Non-pigmented ciliary epithelial cell (primary cell): ENCODE results near the genes GRAMD2B and PRRC1.

- RRBS: no CpG with 5 or more reads among the region's 2 CpGs
Observed at GRCh38 chr5:124677263-124677477, 69.3 kb downstream of the ZNF608 start.

GRCh38 chr5:124677743-124678305, 68.6 kb downstream of the ZNF608 start:
- RRBS: no CpG with 5 or more reads among the region's 4 CpGs

GRCh38 chr5:124806299-124806934, 60.0 kb upstream of the ZNF608 start:
- RRBS: no CpG with 5 or more reads among the region's 10 CpGs

- RRBS: no CpG with 5 or more reads among the region's 3 CpGs
Observed at GRCh38 chr5:124871178-124871550, 124.7 kb upstream of the ZNF608 start.

DNA sequence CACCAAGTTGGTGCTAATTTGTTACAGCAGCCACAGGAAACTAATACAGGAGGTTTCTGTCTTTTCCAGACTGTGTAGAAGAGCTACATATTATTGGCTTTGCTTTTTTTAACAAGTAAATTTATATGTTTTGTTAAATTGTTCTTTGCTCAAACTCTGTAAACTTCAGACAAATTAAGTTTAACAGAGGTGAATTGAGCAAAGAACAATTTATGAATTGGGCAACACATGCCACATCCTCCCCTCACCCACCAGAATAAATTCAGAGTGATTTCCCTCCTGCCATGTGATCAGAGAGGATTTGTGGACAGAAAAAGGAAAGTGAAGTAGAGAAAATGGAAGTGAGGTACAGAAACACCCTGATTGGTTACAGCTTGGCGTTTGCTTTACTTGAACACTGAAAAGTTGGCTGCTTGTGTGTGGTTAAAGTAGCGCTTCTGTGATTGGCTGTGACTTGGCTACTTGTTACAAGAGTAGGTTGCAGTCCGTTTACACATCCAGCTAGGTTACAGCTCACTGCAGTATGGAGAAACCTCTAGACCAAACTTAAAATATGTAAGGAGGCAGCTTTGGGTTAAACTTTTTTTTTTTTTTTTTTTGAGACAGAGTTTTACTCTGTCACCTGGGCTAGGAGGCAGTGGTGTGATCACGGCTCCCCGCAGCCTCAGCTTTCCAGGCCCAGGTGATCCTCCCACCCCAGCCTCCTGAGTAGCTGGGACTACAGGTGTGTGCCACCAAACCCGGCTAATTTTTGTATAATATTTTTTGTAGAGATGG, 205.2 kb upstream of the ZNF608 start:
- RRBS: 100% methylated on average over 1 of the region's 6 CpGs

DNA sequence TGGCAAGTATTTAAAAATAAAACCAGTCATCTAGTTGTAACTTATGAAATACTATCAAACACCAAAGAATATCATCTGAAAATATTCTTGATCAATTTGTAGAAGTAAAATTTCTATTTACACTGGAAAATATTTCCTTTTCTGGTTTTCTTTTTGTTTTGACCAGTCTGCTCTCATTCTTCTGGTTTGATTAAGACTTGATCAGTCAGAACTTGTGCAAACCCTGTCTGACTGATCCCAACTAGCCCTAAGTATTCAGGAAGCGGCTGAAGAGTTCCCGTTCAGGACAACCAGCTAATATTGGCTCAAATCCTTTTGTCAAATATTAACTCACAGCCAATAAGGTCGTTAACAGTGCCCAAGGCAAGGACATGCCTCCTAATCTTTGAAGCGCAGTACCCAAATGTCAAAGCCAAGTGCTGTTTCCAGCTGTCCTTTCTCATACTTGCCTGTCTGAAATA, 266.2 kb upstream of the ZNF608 start:
- RRBS: no CpG with 5 or more reads among the region's 4 CpGs

- RRBS: no CpG with 5 or more reads among the region's 2 CpGs
Observed at GRCh38 chr5:125209507-125209980, 463.1 kb upstream of the ZNF608 start.

DNA sequence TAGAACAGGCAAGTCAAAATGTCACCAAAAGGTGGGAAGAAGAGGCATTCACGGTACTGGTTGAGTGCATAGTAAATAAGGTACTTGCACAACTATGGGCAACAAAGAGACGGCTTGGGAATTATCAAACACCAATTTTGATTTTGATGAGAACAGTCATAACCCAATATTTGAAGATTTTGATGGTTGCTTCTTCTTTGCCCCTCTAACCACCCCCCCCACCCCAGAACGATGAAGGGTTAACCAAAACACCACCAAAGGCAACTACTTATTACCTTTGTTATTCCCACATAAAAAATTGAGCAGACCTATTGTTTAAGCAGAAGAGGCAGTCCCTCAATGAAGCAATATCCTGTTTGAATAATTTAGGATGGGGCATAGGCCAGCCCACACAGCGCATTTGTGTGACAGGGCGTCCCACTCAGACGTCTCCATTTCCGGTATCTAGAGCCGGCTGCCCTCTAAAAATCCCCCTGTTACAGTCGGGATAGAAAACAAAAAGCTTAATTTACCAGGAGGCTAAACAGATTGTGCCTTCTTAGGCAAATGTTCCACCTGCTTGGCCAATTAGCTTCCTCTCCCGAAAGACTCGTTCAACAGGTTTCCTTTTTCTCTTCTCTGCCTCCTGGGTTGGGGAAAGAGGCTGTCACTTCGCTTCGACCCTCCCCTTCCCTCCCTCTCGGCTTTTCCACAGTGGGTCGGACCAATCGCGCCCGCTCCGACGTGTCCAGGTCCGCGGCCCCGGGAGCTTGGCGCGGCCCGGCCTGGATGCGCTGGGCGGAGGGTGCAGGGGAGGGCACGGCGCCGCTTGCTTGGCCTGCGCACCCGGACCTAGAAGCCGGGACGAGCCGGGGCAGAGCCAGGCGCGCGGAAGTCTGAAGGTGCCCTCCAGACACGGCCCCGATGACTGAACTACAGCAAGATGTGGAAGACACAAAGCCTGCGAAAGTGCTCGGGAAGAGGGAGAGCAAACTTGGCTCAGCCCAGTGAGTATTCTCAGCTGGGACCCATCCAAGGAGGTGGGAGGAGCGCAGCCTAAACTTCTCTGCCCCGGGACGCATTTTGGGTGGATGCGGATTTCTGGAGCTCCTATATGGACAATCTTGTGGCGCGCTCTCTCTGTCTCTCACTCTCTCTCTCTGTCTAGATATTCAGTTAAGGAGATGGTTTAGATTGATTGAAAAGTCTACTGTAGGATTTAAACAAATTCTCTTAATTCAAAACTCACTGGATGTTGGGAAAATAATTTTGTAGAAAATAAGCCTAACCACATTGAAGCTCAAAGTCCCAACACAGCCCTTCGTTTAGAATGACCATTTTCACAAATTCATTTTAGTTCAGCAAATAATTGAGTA, at the start of gene GRAMD2B:
TSS of gene GRAMD2B (plus strand) at position 706 of the 1,355 bp plus-strand sequence.
- RRBS: under 1% methylated on average over 8 of the region's 50 CpGs

- RRBS: no CpG with 5 or more reads among the region's 2 CpGs
Observed at GRCh38 chr5:126499926-126500362, 76.7 kb downstream of the GRAMD2B start.

- RRBS: no CpG with 5 or more reads among the region's 8 CpGs
Observed at GRCh38 chr5:126543677-126544249, 51.3 kb downstream of the ALDH7A1 start.

DNA sequence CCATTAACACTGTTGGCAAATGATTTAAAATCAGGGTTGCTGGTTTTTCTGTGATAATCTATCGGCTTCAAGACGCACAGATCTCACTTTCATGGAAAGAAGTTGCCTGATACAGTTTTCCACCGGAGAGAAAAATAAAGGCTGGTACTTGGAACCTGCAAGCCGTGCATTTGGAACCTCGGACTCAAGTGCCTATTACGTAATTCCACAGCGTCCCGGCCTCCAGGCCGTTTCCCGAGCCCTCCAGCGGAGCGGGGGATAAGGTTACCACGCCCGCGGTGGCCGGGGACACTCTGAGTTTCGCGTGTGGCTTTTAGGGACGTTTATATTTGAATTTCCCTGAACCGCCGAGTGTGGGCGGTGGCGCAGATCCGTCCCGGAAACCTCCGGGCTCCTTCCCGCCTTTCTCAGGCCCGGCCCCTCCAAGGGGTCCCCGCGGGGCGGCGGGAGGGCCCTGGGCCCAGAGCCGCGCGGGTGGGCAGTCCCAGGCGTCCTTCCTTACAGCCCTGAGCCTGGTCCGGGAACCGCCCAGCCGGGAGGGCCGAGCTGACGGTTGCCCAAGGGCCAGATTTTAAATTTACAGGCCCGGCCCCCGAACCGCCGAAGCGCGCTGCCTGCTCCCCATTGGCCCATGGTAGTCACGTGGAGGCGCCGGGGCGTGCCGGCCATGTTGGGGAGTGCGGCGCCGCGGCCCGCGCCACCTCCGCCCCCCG, 405 bp upstream of the LMNB1 start:
- RRBS: 1% methylated on average over 48 of the region's 60 CpGs

- RRBS: no CpG with 5 or more reads among the region's 5 CpGs
Observed at GRCh38 chr5:126886941-126887677, 110.2 kb downstream of the LMNB1 start.

- RRBS: no CpG with 5 or more reads among the region's 1 CpG
Observed at GRCh38 chr5:127285630-127285951, 5.0 kb upstream of the MEGF10 start.

- RRBS: no CpG with 5 or more reads among the region's 14 CpGs
Observed at GRCh38 chr5:127410323-127410865, 107.0 kb upstream of the PRRC1 start.

- RRBS: no CpG with 5 or more reads among the region's 76 CpGs
Observed at GRCh38 chr5:127517574-127518723, at the start of gene PRRC1. Gene PRRC1, plus strand, starts transcription at chr5:127517640.

GRCh38 chr5:127739287-127740101, 36.3 kb downstream of the CCDC192 start:
- RRBS: no CpG with 5 or more reads among the region's 28 CpGs

GRCh38 chr5:127892854-127893360, 189.7 kb downstream of the CCDC192 start:
- RRBS: no CpG with 5 or more reads among the region's 6 CpGs

- RRBS: no CpG with 5 or more reads among the region's 1 CpG
Observed at GRCh38 chr5:127940970-127941247, 142.7 kb upstream of the SLC12A2 start.

- RRBS: no CpG with 5 or more reads among the region's 2 CpGs
Observed at GRCh38 chr5:128018647-128019364, 64.8 kb upstream of the SLC12A2 start.

DNA sequence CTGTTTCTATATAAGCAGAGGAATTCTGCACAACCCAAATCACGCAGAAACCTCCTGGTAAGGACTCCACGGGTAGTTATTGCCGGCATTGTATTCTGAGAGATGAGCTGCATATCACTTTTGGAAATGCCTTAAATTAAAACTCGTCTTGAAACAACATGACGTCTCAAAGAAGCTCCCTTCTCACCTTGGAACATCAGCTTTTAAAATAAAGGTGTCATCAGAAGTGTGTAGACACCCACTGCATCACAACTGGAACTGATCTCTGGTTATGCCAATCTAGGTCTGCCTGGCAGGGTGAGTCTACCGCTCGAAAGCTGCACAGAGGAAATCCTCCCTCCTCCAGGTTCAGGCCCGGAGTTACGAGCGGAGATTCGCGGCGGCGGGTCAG, 1.0 kb upstream of the SLC12A2 start:
- RRBS: 1% methylated on average over 7 of the region's 14 CpGs